Bronchial lymph node (tissue), 1 donor: ENCODE measurements around a stretch of chrX.

GRCh38 chrX:16700754-16701107, 11.7 kb downstream of the CTPS2 start:
- PRO-cap: no peak

GRCh38 chrX:16762528-16763404, 23.5 kb upstream of the TXLNG start:
- PRO-cap: no peak

- PRO-cap: bidirectional peak, plus-strand start at chrX:16882854, minus-strand start at chrX:16882738
Measured at GRCh38 chrX:16882616-16883306, 12.6 kb upstream of the RBBP7 start.

DNA sequence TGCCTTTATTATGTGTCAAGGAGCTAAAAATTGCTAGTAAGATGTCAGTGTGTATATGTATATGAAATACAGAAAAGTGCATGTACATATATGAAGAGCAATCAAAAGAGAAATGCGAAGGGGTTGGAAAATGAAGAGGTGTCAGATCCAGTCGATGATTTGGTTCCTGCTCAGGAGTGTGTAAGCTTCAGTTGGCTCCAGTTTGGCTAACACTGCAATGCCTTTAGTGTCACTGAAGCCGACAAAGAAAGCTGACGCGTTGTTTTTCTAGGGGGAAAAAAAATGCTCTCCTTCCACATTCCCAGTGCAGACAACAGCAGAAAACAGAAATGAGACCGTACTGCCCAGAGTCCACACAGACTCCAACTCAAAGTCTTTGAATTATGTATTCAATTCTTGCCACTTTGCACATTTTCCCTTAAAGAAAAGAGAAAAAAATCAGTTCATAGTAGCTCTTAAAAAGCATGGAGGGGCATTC, 154.3 kb downstream of the NHS start:
- PRO-cap: no peak

DNA sequence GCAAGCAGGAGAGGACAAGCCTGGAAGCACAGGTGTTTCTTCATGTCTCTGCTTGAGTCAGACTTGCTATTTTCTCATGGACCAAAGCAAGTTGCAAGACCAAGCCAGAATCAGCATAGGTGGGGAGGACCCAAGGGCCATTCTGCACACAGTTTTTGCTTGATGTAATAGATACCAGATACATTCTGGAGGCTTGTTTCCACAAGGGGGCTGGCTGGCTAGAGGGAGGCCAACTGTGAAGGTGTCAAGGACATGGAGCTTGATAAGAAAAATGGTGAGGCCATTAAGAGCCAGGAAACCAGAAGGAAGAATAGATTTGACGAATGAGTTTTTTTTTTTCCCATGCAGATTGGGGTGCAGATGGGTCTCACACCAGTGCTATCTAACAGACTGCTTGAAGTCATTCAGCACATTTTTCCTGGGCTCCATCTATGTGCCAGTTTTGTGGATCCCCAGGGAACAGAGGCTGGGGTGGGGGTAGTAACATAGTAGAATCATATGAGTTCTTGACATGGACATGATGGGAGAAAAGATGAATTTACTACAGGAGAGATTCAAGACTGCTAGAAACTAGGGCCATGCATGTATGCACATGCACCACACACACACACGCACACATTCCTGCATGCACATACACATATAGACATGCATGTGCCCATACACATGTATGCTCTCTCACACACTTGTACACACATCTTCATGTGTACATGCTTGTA, 173.1 kb downstream of the NHS start:
- PRO-cap: no peak

GRCh38 chrX:17856788-17857568, 4.1 kb downstream of the RAI2 start:
- PRO-cap: no peak

DNA sequence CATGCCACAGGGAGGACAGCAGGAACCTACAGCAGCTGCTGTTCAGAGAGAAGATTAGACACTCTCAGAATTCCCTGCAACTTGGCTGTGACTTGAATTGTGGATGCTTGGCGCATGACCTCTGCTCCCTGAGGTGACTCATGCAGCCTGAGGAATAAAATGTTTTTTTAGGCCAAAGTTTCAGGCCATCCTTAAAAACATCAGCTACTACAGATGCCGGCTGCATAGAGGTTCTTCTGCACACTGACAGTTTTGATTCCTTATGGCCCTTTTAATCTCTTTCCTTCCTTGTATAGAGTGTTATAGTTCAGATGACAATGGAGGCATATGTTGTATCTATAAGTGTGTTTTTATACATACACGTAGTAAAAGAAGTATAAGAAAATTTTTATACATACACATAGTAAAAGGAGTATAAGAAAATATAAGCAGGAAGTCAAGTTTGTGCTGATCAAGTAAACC, 97.2 kb downstream of the RS1 start:
- PRO-cap: no peak

- PRO-cap: no peak
Measured at GRCh38 chrX:18633094-18633624, 38.7 kb downstream of the RS1 start.

GRCh38 chrX:18640571-18641171, 31.2 kb downstream of the RS1 start:
- PRO-cap: no peak

DNA sequence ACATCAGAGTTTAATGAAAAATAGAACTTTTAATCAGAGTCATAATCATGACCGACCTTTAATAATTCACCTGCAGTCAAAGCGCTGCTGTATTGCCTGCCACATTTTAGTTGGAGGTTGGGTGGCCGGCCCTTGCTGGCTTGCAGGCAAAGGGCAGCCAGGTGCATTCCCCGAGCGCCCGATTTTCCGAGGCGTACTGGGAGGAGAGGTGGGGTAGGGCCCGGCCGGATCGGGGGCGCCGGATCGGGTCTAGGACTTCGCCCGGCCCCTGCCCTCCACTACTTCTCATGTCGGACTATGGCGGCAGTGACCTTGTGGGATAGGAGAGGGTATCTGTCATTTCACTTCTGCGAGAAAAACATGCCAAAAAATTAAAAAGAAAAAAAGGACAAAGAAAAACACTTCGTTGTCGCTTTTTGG, 2.5 kb upstream of the RS1 start:
- PRO-cap: no peak

GRCh38 chrX:18886042-18887207, 97.5 kb downstream of the PHKA2 start:
- PRO-cap: bidirectional peak, plus-strand start at chrX:18886454, minus-strand start at chrX:18886378; bidirectional peak, plus-strand start at chrX:18886629, minus-strand start at chrX:18886493; bidirectional peak, plus-strand start at chrX:18886932, minus-strand start at chrX:18886826

DNA sequence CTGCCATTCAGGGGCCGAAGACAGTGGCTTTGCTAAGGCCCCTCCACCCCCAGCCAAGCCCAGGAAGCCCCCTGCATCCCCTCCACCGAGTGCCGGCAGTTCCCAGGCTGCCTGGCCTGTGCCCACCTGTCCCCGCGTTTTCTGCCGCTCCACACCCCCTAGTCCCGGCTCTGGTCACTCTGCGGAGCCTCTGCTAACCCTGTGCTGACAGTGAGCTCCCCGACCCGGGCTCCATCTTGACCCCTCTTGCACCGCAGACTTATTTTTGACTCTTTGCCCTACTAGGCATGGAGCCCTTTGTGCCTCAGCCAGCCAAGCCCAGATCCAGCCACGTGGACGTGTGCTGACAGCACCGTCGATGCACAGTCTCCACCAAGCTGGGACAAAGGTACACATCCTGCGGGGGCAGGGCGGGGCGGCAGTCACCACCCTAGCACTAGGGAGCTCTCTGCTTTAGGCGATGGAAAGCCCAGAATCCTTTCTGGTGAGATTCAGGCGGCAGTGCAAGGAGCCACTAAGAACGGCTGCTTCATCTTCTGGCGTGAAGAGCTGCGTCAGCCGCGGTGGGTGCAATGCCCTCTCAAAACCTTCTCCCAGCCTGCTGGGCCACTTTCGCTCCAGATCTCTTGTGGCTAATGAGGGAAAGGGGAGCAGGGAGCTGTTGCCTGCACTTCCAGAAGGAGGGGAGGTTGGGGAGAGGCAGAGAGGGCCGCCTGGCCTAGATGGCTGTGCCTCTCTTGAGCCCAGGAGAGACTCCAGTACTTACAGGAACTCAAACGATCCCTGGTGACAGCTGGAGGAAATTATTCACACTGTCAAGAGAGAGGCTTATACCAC, 96.5 kb downstream of the PHKA2 start:
- PRO-cap: no peak

DNA sequence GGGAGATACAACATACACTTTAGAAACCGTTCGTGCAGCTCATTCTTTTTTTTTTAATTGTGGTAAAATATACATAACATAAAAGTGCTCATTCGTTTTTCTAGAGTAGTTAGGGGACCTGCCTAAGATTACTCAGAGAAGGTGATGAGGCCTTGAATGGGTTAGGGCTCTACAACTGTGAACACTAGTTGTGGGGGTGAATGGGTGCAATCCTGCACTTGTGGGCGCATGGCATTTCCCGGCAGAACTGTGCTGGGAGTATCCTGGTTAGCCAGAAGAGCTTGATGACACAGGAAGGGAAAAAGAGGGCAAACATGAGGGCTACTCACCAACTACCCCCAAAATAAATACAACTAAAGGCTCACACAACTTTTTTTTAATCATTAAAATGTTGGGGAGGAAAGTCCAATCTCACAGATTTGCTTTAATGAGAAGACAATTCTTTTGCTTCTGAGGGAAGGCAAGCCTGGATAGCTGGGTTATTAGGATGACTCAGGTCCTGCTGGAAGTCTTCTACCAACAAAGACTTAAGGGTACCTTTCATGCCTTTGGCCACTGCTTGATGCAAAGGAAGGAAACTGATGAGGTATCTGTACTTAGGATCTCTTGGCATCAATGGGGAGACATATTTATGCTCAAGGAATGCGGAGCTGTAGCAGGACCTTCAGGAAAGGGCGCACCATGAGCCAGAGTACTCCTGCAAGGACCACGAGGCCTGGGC, 2.7 kb downstream of the PHKA2 start:
- PRO-cap: no peak

DNA sequence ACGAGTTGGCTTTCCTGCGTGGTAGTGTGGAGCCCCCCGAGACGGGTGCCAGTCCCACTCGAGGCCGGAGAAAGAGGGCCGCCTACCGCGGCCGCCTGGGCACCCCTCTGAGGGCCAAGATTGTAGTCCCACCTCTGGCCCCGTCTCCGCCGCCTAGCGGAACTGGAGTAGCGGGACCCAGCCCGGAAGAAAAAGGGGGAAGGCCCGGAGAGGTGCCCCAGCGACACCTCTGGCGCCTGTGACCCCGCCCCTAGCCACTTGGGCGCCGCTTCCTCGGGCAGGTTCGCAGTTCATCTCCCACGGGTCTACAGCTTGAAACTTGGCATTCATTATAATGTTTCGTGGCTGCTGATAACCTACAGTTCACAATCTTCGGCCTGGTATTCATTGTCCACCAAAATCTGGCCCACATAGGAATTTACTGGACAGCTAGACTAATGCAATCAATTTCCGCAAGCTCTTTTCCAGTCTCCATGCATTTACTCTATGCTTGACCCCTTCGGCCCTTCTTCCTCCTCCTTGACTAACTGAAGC, 978 bp upstream of the PHKA2 start:
- PRO-cap: bidirectional peak, plus-strand start at position 288 of the sequence, minus-strand start at position 164 of the sequence

DNA sequence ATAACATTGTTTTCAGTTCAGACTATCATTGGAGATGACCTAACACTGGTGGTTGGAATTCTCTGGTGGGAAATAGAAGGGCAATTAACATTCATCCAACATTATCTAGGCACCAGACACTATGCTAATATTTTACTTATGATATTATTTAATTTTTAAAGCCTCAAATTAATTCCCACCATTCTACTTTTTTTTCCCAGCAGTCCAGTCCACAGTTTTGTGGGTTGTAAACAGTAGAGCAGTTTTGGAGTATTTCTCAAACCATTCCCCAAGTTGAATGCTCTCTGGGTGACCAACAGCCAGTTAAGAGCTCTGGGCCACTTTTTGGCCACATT, 66.6 kb downstream of the MAP3K15 start:
- PRO-cap: no peak

- PRO-cap: no peak
Measured at GRCh38 chrX:19640875-19641226, 125.5 kb upstream of the MAP3K15 start.

DNA sequence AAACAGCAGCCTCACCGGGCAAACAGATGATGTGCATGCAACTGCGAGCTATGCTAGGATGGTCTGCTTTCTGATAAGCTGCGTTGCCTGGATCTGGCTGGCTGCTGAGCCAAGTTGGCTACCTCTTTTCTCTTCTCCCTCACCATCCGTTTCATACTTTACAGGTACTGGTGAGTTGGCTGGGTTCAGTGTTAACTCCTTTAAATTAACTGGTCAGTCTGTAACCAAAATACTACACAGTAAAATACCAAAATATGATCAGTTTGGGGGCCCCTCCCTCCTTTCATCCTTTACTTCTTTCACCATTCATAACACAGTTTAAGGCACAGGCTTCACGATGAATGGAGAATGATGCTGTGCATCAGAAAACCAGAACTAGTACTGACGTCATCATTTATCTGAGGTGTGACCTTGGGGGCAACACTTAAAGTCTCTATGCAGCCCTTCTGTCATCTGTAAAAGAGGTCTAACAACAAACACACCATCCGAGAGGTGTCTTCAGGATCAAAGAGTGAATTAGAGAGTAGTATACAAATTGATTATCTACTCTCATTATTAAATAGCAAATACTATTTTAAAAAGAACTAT, 135.5 kb downstream of the SH3KBP1 start:
- PRO-cap: no peak

DNA sequence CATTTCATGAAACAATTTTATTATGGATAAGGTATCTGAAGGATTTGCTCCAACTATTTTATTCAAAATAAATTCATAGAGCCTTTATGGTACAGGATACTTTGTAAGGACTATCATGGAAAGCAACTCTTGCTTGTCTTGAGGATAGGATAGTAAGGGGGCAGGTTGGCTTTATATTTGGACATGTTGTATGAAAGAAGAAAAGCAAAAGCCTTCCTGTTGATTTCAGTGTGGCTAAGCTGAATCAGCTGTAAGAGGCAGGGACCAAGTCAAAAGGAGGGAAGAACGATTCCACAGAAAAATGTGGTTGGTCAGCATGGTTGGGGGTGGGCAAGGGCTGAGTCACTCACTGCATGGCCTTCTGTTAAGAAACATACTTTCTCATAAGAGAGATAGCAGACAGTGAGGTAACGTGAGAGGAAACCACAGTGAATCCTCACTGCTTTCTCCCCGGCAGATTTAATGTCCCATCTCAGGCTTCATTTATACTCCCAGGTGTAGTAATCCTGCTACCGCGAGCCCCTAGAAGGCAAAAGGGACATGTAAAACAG, 40.6 kb downstream of the SH3KBP1 start:
- PRO-cap: no peak

DNA sequence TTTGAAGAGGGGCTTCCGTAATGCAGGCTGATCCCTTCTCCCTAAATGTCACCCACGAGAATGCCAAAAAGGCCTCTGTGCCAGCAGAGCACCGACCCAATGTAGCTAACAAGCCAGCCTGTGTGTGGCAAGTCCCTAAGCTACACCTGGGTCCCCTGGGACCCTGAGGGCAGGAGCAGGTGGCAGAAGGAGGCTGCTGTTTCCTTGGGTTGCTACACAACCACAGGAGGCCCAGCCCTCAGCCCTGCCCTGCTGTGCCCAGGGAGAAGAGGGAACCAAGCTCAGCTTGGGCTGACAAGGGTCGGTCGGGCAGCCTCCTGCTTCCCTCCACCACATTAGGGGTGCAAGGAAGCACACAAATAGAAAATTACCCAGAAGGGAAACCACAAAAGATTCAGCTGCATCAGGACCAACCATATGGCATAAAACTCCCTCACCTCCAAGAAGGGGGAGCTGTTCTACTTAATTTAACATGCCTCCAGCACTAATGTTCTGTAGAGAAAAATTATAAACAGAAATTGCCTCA, 55.4 kb downstream of the MAP7D2 start:
- PRO-cap: no peak

DNA sequence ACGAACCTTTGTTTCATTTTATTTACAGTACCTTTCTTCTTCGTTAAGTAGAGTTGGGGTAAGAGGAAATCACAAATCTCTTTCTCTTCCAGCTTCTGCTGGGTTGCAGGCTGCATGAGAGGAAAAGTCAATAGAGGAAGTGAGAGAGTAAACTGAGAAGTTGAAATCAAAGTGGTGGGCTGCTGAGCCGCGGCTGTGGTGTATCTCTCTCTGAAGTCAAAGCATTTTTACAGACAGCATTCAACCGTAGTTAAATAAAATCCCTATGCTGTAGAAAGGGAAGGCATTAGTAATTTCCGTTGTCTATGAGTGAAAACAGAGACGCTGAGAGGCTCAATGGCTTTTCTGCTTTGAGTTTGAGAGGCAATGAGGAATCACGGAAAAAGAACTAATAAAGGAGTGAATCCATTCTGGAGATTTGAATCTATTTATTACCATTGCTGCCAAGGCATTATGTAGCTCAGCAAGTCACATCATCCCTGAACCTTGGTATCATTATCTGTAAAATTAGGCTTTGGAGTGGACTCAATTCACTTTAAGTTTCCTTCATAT, 54.1 kb upstream of the RPS6KA3 start:
- PRO-cap: unidirectional peak, minus-strand start at position 229 of the sequence